Measurements from ENCODE around the genes KIF13A and KDM1B.

- PRO-cap, result bidirectional peak, plus-strand start at chr6:17987763, minus-strand start at chr6:17987612
Observed at GRCh38 chr6:17987375-17987996, at the start of gene KIF13A. Gene KIF13A (minus strand): TSS chr6:17987635.

DNA sequence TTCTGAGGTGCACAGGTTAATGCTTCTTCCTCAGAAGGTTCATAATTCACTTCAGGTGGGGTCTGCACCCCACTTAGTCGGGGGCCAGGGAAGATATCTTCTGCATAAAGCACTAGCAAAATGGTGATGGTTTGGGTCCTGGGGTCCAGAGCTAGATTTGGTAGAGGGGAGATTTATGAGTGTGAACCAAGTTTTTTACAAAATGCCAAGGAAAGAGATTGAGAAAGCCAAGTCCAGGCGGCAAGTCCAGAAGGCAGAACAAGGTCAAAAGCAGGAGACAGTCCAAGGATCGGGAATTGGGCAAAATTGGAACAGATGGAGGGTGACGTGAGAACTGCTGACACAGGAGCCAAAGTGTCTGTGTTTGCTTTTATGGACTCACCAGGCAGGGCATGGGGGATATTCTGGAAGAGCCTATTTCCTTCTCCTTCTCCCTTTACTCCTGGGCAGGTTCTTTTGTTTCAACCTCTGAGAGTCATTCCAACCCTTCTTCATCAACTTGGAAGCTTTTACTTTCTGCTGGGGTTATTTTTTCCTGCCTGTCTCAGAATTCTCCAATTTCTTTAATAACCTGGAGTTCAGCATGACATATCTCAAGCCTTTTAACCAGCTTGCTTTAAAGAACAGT lies 4.1 kb downstream of the NHLRC1 start:
- PRO-cap, result no peak

- PRO-cap, result bidirectional peak, plus-strand start at chr6:18155498, minus-strand start at chr6:18155074
Observed at GRCh38 chr6:18155232-18155762, at the start of gene KDM1B. Gene KDM1B (plus strand): TSS chr6:18155422.

DNA sequence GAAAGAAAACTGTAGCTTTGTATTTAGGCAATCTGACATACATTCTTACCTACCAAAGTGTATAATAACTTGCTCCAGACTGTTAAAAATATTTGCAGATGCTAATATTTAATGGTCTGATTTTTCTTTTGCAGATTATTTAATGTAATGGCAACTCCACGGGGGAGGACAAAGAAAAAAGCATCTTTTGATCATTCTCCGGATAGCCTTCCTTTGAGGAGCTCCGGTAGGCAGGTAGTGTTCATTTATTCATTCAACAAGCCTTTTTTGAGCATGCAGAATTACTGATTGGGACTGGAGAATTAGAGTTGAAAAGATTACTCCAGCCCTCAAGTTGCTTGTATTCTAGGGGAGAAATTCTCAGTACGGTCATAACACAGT lies 4.5 kb downstream of the KDM1B start:
- PRO-cap, result no peak

DNA sequence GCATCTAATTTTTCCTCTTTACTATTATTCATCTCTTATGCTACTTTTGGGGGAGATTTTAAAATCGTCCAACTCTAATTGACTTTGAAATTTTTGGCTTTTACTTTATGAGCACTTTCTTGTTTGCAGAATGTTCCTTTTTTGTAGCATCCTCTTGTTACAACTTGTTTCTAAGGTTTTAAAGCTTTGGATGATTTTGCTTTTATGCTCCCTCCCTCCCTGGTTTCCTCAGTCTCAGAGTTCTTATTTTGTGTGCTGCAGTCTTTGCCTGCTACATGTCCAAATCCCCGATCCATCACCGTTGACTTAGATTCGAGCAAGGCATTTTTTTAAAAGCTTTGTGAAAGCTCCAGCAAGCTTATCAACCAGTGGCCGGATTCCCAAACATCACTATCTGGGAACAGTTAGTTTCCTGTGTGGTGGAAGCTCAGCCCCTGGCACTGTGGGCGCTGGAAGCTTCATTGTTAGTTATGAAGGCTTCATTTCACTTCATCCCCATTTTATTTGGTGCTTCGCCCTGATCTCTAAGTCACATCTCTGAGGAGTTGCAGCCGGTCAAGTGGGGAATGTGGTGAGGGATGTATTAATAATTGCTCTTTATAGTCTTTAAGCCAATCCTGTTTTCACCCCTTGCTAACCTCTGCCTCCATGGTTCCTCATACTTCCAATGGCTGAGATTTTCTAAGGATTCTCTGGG lies 44.8 kb downstream of the DEK start:
- PRO-cap, result no peak

DNA sequence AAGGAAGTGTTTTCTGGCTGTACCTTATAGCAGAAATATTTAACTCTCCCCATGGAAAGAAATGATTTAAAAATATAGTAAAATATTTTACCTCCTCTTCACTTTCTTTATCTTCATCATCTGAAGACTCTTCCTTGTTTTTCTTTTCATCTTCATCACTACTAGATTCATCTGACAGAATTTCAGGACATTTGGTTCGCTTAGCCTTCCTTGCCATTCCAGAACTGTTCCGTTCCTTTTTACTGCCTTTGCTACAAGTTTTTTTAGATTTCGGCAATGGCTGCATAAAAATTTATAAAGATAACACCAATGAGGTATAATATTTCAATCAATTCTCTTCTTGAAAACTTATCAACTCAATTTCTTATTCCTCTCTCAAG lies 14.8 kb downstream of the DEK start:
- PRO-cap, result no peak

DNA sequence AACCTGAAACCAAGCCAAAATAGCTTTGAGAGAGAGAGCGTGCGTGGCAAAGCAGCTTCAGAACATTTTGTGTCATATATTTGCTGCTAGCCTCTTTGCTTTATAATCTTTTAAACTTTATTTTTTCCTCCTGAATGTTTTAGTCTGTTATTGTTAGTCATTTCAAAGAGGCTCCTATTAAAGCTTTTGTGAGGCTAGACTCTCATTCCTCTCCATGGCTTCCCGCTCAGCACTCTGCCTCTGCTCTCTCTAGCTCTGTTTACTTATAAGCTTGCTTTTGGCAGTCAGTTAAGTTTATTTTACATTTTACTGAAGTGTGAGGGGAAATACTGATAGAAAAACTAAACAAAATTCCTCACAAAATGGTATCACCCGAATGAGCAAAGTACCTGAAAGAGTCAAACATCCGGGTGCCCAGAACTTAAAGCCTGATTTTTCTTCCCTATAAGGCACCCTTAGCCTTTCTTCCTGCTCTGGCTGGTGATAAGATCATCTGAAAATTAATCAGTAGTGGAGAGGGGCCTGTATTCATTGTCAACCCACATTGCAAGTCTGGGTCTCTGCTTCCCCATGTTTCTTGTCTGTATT lies 605.0 kb upstream of the ID4 start:
- PRO-cap, result no peak

- PRO-cap, result no peak
Observed at GRCh38 chr6:19803405-19804053, 33.6 kb upstream of the ID4 start.

GRCh38 chr6:19838976-19839726 lies 2.0 kb downstream of the ID4 start:
- PRO-cap, result no peak

DNA sequence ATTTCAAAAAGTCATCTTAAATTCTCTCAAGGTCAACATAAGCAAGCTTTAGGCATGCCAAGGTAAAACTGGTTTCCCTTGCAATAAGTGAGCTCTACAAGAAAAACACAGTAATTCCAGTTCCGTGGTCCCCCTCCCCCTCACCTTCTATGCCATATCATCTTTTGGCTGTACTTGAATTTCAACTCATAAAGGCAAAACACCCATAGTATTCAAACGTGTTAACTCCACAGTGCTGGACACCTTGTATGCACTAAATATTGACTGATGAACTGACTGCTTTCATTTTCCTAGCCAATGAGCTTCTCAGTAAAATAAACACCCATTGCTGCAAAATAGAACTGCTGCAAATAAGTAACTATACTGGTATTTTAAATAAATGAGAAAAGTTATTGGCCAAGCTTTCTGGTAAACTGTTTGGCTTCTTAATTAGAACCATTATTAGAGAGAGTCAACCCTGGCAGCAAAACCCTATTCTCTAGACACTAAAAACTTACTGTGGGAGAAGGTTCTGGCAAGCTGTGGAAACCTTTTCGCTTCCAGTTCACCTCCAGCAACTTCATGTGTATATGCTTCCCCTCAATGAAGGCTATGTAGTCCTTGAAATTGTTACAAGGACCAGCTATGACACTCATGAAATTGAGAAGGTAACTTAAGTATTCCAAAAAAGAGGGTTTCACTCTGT lies 86.1 kb downstream of the MBOAT1 start:
- PRO-cap, result no peak

- PRO-cap, result unidirectional peak, plus-strand start at chr6:20131109
Observed at GRCh38 chr6:20130777-20131384, 81.4 kb downstream of the MBOAT1 start.

GRCh38 chr6:20366169-20366925 lies 35.3 kb upstream of the E2F3 start:
- PRO-cap, result unidirectional peak, plus-strand start at chr6:20366592

- PRO-cap, result no peak
Observed at GRCh38 chr6:20468443-20469274, 65.6 kb upstream of the CDKAL1 start.

- PRO-cap, result no peak
Observed at GRCh38 chr6:21570242-21570722, 23.3 kb upstream of the SOX4 start.

DNA sequence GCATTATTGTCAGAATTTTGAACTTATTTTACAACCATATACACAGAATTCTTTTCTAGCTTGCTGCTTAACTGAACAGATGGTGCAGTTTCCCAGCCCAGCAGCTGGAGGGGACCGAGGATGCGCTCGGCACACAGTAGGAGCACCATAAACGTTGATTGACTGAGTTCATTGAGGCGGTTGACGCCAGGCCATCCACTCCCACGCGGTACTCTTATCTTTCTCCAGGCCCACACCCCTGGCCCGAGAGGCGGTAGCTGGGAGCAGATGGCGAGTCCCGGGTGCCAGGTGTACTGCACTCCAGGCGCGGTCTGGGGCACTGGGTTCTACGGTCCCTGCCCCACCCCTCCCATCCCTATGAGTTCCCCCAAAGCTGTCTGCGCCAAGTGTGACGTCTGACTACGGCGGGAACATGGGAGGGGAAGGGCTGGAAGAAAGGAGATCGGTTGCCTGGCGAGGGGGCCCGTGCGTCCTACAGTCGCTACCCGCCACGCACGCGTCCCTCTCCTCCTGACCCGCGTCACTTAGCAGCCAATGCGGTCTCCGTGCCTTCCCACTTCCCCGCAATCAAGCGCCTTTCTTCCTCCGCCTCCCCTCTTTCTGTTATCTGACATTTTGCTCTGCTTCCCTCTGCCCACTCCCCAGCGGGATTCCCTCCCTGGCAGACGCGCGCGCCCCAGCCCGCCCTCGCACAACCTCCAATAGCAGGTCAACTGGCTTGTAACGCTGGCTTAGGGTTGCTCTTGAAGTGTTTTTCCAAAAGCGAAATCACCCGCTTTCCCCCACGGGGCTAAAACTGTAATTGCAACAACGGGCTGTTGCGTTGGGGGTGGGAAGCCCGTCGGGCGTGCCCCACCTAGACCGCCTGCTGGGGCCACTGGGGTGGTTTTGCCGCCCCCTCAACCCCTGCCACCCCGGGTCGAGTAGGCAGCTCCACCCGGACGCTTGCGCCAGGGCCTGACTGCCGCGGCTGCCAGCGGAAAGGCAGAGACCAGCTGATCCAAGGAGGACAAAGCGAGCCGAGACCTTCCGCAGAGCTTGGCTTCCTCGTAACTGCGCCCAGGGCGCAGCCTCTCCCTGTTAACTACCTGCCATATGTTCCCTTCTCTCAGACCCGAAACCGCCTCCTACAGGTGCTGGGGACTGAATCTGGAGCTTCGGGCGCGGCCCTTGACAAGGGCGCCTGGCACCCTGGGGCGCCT lies 6.3 kb upstream of the SOX4 start:
- PRO-cap, result bidirectional peak, plus-strand start at position 470 of the sequence, minus-strand start at position 328 of the sequence; bidirectional peak, plus-strand start at position 821 of the sequence, minus-strand start at position 649 of the sequence; bidirectional peak, plus-strand start at position 1,111 of the sequence, minus-strand start at position 1,055 of the sequence

- PRO-cap, result bidirectional peak, plus-strand start at chr6:21594859, minus-strand start at chr6:21594555
Observed at GRCh38 chr6:21594348-21594725, 786 bp downstream of the SOX4 start.

- PRO-cap, result no peak
Observed at GRCh38 chr6:21597064-21597290, 3.4 kb downstream of the SOX4 start.

- PRO-cap, result unidirectional peak, minus-strand start at chr6:21667573
Observed at GRCh38 chr6:21666845-21667822, 73.6 kb downstream of the SOX4 start.

DNA sequence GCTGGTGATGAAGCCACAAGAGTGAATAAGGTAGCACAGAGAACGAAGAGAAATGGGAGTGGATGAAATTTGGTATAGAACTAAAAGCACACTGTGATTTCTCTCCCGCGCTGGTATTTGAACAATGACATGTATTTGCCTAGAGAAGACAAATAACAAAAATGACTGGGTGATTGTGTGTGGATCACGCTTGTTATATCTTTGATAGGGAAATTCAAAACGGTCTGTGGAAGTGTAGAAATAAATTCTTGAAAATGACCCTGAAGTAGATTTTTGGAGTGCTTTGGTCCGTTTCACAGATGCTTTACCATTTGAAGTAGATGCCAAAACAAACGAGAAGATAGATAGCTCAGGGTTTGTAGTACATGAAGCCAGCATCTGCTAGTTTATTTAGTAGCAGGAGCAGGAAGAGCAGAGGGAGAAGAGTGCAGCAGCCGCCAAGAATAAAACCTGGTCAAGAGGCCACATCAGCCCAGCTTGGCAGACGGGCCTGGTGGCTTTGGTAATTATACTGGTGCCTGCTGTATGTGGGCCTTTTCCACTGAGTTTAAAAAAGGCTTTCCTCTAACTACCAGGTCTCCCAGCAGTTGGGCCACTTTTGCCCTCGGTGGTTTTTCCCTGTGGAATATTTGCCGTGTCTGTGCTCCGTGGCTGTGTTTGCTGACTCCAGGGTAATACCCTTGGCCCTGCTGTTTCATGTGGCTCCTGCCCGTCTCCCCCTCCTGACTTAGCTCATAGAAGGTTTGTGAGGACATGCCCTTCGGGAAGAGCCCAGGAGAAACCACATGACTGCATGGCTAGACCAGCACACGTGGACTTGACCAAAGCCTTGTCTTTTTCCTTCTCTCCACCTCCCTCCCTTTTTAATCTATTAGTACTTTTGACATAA lies 293.9 kb downstream of the SOX4 start:
- PRO-cap, result no peak

DNA sequence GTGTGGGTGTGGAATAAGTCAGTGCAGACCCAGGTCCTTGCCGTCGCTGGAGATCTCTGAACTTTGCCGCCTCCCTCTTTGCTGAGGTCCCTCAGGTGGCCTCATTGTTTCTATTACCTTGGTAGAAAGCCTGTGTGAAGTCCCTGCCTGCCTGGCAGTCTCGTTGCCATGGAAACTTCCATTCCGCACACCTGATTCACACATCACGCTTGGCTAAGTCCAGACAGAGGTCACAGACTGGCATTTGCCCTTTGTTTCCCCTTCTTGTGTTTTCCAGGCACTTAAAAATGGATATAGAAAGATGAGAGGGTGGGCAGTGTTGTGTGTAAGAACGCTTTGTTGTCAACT lies 260.6 kb downstream of the PRL start:
- PRO-cap, result no peak

All from vermiform appendix (tissue), 1 donor.